Temporal lobe (tissue), 2 donors: ENCODE data around the gene PLGLB1.

- RAMPAGE, long total RNA, result no peak
Observed at GRCh38 chr2:86789614-86790758, 727 bp downstream of the CD8A start.

DNA sequence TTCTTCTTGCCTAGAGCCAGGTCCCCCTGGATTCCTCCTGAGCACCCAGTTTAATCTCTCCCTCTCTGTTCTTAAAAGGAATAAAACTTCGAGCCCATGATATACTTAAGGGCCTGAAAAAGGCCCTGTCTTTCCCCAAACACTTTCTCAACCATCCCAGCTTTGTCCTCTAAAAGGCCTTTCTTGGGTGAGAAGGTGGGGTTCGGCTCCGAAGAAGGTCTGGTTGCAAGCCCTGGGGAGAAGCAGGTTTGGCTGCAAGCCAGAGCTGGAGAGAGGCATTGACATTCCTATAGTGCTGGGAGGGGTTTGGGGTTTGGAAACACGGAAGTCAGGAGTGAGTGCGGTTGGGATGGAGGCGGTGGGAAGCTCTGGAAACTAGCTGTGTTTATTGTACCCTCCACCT is 5.8 kb downstream of the CD8B start:
- RAMPAGE, long total RNA, result no peak

GRCh38 chr2:87021806-87022236 is at the start of gene PLGLB1:
TSS of gene PLGLB1 (minus strand) at chr2:87021844.
- RAMPAGE, long total RNA, result no peak

GRCh38 chr2:87455739-87456328 is 292.1 kb upstream of the PLGLB2 start:
- RAMPAGE, long total RNA, result no peak

GRCh38 chr2:87476742-87477385 is 271.0 kb upstream of the PLGLB2 start:
- RAMPAGE, long total RNA, result no peak

GRCh38 chr2:87521159-87521929 is 226.5 kb upstream of the PLGLB2 start:
- RAMPAGE, long total RNA, result no peak

DNA sequence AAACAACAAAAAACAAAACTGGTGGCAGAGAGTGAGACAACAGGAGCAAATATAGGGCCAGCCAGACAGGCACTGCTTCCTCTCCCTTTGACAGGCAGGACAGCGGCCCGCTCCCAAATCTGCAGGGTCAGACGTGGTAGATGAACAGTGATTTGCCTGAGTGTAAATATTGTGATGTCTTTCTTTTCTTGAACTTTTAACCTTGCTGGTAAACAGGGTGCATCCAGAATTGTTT is 217.5 kb upstream of the PLGLB2 start:
- RAMPAGE, long total RNA, result no peak

- RAMPAGE, long total RNA, result no peak
Observed at GRCh38 chr2:88125163-88125994, 2.5 kb downstream of the FABP1 start.

- RAMPAGE, long total RNA, result no peak
Observed at GRCh38 chr2:88133760-88134250, 5.9 kb upstream of the FABP1 start.

DNA sequence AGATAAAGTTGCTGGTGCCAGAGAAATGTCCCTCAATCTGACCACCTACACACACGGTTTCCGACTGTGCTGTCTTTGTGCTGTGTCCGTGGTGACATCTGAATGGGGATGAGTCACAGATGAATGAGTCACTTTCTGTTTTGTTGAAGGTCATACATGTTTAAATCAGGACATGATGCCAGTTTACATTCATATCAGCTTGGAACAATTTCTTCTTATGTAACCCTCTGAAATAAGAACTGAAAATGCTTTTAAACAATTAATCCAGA is 95.5 kb downstream of the THNSL2 start:
- RAMPAGE, long total RNA, result no peak

GRCh38 chr2:88547797-88548049 is 23.3 kb downstream of the TEX37 start:
- RAMPAGE, long total RNA, result no peak

DNA sequence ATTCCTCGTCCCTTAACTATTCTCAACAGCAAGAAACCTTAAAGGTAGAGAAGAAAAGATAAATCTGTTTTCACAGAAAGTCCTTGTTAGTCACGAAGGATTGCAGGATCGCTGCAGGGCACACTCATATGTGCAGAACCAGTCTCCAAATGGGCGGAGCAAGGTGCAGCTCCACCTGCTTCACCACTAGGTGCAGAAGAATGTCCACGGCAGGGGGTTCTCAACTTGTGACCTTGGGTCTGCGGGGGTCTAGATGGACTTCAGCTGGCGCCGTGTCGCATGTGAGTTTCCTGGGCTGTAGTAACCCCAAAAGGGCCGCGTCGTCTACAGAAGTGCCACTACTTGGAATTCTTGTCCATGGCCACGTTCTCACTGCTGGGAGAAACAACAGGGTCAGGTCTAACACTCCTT is 524 bp upstream of the RPIA start:
- RAMPAGE, long total RNA, result no peak

DNA sequence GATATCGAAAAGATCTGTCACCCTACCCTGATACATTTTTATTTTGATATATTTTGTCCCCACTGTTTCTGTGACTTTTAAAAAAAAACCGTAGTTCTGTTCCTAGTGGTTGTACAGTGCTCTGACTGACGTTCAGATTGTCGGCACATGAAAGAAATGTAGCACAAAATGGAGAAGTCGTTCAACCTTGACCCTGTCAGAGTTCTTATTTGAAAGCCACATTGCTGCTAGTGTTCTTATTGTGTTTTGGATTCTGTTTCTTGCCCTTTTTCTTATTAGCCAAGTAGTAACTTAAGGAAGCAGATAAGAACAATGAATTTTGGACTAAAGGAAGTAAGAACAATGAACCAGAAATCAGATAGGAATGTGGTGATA is 45.8 kb downstream of the RPIA start:
- RAMPAGE, long total RNA, result no peak

- RAMPAGE, long total RNA, result no peak
Observed at GRCh38 chr2:88845761-88846049, 154.2 kb downstream of the RPIA start.

GRCh38 chr2:89968502-89969102 is 1277.1 kb downstream of the RPIA start:
- RAMPAGE, long total RNA, result no peak

DNA sequence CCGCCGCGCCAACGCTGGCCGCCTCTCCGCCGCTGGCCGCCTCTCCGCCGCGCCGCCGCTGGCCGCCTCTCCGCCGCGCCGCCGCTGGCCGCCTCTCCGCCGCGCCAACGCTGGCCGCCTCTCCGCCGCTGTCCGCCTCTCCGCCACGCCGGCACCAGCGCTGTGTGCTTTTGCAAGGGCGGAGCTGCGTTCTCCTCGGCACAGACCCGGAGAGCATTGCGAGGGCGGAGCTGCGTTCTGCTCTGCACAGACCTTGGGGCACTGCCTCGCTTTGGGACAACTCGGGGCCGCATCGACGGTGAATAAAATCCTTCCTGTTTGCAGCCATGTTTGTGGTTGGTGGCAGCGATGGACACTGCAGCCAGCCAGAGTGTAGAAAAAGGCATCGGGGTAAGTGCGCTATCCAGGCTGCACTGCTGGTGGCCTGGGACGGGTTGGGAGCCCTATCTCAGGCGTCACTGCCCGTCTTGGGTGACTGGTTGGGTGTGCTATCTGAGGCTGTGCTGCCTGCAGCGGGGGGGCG is 378.3 kb upstream of the AQP7B start:
- RAMPAGE, long total RNA, result no peak

DNA sequence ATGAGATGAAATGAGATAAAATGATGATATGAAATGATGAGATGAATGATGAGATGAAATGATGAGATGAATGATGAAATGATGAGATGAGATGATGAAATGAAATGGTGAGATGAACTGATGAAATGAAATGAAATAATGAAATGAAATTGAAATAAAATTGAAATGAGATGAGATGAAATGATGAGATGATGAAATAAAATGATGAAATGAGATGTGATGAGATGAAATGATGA is 367.1 kb upstream of the AQP7B start:
- RAMPAGE, long total RNA, result no peak

DNA sequence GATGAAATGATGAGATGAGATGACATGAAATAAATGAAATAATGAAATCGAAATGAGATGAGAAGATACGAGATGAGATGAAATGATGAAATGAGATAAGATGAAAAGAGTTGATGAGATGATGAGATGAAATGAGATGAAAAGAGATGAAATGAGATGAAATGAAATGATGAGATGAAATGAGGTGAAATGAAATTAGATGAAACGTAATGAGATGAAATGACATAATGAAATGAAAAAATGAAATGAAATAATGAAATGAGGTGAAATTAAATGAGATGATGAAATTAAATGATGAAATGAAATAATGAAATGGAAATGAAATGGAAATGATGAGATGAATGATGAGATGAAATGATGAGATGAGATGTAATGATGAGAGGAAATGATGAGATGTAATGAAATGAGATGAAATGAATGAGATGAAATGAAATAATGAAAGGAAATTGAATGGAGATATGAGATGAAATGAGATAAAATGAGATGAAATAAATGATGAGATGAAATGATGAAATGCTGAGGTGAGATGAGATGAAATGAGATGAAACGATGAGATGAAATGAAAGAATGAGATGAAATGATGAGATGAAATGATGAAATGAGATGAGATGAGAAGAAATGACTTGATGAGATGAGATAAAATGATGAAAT is 366.6 kb upstream of the AQP7B start:
- RAMPAGE, long total RNA, result no peak

GRCh38 chr2:95031573-95031983 is 6.1 kb downstream of the MAL start:
- RAMPAGE, long total RNA, result no peak

DNA sequence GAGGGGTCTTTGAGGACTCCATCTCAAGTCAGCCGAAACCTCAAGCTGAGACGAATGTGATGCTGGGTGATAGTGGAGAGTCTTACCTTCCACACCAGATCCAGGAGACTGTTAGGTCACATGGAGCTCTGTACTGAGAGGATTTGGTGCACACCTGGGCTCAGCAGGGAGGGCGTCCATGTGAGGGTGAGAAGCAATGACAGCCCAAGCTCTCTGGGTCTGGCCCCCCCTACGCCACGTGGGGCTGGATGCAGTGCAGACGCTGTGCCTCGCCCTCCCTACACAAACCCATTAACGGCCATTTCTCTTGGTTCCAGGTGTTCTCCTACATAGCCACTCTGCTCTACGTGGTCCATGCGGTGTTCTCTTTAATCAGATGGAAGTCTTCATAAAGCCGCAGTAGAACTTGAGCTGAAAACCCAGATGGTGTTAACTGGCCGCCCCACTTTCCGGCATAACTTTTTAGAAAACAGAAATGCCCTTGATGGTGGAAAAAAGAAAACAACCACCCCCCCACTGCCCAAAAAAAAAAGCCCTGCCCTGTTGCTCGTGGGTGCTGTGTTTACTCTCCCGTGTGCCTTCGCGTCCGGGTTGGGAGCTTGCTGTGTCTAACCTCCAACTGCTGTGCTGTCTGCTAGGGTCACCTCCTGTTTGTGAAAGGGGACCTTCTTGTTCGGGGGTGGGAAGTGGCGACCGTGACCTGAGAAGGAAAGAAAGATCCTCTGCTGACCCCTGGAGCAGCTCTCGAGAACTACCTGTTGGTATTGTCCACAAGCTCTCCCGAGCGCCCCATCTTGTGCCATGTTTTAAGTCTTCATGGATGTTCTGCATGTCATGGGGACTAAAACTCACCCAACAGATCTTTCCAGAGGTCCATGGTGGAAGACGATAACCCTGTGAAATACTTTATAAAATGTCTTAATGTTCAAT is 27.8 kb downstream of the MAL start:
- RAMPAGE, long total RNA, result no peak